ENCODE data around the gene KRTAP10-2.

GRCh38 chr21:43731310-43732125 is 12.6 kb downstream of the PDXK start:
- PRO-cap: no peak

GRCh38 chr21:43753456-43754209 is 22.5 kb downstream of the CSTB start:
- PRO-cap: no peak

DNA sequence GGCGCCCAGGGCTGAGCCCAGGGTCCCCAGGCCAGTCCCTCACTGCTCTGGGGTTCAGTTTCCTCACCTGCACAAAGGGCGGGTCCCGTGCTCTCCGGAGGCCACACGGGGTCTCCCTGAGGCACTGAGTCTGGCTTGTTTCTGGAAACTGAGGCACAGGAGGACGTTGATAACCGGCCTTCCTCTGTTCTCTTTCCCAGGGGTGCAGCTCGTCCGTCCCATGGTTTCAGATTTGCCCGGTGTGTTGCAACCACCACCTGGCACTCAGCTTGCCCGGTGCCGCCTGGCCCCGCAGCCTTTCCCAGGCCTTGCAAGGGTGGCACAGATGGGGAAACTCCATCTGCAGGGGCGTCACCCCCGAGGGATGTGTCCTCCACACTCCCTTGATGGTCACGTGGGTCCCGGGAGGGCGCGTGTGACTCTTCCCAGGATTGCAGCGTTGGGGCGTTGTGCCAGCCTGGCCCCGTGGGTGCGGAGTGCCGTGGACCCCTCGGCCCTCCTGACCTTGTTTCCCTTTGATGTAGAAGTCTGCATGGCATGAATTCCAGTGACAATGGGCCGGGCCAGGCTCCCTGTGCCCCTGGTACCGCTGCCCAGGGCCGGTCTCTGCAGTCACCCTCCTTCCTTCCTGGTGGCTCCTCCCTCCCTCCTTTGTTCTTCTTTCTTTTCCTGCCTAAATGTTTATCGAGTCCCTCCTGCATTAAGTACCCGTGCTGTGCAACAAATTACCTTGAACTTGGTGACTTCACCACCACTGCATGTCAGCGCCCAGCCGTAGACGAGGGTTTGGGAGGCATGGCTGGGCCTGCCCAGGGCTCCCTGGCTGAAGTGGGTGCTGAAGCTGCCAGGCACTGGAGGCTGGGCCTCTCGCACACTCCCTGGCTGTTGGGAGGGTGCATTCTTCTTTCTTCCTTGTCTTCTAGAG is 22.8 kb downstream of the RRP1 start:
- PRO-cap: no peak

DNA sequence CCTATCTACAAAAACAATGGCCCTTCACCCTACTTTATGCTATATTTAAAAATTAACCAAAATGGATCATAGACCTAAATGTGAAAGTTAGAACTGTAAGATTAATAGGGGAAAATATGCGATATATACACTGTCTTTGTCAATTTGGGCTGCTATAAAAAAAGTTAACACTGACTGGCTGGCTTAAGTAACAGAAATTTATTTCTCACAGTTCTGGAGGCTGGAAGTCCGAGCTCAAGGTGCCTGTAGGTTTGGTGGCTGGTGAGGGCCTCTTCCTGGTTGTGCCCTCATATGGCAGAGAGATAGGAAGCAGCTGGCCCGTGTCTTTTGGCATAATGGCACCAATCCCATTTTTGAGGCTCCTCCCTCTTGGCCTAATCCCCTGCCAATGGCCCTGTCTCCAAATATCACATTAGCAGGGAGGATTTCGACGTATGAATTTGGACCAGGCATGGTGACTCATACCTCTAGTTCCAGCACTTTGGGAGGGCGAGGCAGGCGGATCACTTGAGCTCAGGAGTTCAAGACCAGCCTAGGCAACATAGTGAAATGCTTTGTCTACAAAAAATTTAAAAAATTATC is 37.3 kb downstream of the AGPAT3 start:
- PRO-cap: no peak

- PRO-cap: no peak
Measured at GRCh38 chr21:43921984-43922559, 57.0 kb downstream of the AGPAT3 start.

- PRO-cap: no peak
Measured at GRCh38 chr21:43983207-43984239, 28.6 kb upstream of the TRAPPC10 start.

- PRO-cap: no peak
Measured at GRCh38 chr21:43991172-43991905, 20.8 kb upstream of the TRAPPC10 start.

DNA sequence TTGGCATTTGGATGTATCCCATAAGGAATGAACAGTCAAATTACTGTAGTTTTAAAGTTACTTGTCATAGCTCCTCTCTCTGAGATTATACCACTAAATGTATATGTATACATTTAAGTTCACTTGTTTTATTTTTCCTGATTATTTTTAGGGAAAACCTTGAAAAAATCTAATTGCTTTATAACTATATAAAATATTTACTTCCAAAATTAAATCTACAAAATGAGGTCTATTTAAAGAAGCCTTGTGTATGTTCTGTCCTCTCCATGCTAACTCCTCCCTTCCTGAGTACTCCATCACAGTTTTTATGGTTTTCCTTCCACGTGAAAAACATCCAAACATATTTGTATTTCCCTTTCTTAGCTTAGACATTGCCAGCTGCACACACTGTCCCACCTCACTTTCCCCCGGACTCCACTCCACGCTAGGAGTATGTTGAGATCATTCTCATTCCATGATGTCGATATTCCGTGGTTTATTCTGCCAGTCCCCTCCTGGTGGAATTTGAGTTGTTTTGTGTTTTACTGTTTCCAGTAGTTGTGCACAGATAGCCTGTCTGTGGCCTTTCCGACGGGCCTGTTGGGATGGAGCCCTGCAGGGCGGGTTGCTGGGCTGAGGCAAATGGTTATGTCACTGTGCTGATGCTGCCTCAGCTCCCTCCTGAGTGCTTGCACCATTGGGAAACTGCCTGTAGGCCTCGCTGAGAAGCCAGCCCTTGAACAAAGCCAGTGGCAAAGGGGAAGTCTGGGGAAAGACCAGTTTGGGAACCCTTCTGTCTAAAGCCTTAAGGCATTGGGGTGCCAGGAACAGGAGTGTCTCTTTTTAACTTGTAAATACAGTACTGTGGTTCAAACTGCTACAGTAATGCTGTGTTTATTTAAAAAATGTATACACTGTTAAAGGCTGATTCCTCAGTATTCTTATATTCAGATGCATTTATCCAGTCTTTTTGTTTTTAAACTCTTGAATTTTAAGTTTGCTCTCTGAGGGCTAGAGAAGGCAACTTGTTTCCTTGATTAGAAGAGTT is 12.8 kb downstream of the TRAPPC10 start:
- PRO-cap: no peak

DNA sequence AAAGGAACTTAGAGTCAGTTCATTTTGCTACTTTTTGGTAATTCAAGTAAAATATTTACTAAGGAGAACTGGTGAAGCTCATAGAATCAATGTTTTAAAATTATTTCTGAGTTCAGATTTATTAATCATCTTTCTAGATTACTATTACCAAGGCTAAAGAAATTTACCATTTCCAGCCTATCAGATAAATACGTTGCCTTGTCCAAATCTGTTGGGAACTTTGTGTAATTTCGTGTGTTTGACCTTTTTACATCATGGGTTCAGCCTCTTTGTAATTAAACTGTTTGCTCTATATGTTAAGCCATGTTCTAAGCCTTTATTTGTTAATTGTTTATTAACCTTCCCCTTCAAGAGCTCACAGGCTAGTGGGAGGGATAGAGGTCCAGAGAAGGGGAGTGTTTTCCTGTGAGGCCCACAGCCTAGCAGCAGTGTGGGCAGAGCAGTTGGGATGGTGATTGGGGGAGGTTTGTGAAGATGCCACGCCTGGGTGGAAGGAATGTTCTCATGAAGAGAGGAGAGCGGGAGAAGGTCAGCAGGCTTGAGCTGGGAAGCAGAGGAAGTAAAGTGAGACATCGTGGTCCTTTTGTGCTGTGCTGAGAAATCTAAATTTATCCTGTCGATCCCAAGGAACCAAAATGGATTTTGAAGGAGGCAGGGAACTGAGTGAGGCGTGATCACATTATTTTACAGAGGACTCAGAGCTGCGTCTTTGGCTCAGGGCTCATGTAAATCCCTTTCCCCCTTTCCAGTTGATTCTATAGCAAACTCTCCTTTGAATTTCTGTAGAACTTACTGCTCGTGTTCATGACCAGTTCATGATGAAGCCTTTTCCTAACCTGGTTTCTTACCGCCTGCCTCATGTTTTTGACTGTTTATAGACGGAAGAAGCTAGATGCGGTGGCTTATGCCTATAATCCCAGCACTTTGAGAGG is 42.6 kb downstream of the TRAPPC10 start:
- PRO-cap: no peak

DNA sequence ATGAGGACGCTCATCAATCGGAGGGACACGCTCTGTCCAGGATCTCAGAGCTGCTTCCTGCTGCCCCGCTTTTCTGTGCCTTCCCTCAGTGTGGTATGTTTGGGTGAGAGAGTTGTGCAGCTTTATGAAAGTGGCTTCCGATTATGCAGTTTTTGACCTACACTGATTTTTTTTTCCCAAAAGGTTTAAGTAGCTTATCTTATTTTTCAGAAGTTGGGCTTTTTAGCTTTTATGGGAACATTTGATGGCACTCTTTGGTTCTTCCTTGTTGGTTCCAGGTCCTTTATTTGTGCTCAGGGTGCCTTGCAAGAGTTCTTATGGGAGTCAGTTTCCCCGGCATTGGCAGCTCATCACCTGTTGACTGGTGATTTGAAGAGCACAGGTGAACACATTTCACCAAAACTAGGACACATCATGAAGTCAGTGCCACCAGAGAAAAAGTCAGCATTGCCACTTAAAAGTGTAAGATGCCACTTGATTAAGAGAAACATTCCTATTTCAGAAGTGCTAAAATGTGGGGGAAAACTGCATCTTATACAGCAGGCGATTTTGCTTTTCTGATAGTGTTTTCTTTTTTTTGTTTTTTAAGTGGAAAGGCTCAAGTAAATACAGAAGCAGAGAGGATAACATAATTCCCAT is 34.1 kb upstream of the PWP2 start:
- PRO-cap: no peak

DNA sequence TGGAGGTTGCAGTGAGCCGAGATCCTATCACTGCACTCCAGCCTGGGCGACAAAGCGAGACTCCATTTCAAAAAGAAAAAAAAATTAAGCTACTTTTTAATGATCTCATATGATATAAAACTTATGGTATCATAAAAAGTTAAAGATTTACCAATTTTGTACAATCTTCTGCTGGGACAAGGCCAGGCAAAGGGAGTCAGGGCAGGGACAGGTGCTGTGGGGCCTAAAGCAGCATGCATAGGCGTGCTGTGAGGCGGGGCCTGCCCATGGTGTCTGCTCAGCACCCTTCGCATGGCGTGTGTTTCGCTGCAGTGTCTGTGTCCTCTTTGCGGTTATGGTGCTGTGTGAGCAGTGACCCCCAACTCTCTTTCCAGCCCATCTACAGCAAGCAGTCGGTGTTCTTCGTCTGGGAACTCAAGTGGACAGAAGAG is 13.5 kb upstream of the PWP2 start:
- PRO-cap: no peak

GRCh38 chr21:44159562-44160251 is 26.2 kb downstream of the GATD3 start:
- PRO-cap: no peak

- PRO-cap: no peak
Measured at GRCh38 chr21:44305480-44306093, 5.7 kb downstream of the PFKL start.

DNA sequence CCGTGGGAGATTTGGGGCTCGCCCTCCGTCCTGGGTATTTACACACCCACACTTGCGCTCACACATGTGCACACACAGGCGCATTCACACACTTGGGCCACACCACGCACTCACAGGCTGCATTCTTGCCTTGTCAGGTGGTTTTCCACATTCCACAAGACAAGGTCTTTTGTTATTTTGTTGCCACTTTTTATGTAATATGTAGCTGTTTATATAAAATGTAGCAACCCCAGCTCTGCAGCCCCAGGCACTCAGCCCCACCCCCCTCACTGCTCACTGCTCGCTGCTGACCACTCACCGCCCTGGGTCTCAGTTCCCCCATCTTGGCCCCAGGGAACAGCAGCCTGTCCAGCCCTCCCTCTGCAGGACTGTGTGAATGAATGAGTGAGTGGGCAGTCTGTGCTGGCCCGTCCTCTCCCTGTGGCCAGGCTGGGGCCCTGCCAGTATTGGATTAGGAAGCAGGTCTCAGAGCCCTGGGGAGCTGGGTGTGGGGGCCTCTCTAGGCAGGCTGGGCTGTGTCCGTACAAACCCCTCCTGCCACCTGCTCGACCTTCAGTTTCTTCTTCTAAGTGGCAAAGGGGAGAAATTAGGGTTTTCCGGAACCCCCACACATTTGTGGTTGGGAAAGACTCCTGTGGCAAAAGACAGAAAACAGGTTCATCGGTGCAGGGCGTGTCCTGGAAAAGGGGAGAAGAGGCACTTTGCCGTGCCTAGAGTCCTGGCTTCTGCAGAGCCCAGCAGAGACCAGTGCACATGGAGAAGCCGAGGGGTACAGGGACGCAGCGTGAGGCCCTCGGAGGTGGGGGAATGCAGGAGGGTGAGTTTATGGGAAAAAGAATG is 7.7 kb downstream of the PFKL start:
- PRO-cap: no peak

DNA sequence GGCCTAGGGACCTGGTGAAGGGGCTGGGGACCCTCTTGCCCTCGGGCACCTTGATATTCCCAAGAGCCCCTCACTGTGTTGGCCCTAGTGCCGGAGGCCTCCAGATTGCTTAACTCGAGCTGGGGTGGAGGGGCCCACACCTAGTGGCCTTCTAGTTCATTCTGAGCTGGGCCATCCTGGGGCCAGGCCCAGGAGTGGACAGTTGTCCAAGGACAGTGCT is 11.3 kb downstream of the CFAP410 start:
- PRO-cap: no peak

- PRO-cap: unidirectional peak, minus-strand start at chr21:44363077
Measured at GRCh38 chr21:44362934-44363264, 9.5 kb downstream of the TRPM2 start.

- PRO-cap: no peak
Measured at GRCh38 chr21:44438808-44439259, 16.5 kb upstream of the LRRC3 start.

DNA sequence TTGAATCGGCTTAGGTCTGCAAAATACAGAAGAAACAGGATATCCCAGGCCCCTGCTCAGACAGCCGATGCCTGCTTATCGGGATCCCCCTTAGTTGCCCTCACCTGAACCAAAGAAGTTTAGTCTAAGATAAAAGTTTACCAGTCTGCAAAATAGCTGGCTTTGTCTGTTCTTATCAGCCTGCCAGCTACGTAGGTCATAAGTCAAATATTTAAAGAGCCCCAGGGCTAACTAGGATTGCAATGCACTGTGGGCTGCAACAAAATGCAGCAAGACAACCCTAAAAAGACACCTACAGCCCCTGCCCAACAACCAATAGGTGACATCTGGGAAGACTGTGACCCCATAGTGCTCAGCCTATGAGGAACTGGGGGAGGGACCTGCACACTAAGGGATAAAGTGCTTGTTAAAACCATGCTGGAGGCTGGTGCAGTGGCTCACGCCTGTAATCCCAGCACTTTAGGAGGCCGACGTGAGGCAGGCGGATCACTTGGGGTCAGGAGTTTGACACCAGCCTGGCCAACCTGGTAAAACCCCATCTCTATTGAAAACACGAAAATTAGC is 27.4 kb downstream of the LRRC3 start:
- PRO-cap: no peak

DNA sequence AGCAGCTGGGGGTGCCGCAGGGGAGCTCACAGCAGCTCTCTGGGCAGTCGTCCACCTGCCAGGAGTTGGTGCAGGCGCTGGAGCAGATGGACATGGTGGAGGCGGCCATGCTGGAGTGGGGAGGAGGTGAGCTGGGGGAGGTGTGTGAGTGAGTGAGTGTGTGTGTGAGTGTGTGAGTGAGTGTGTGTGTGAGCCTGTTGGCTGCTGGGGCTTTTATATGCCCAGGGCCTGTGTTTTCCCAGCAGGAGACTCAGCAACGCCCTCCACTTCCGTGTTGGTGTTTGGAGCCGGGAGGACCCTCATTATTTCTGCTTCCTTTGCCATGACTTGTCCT is at the start of gene KRTAP10-2:
Gene KRTAP10-2, minus strand, starts transcription at position 156 of the 334 bp plus-strand sequence.
- PRO-cap: no peak

DNA sequence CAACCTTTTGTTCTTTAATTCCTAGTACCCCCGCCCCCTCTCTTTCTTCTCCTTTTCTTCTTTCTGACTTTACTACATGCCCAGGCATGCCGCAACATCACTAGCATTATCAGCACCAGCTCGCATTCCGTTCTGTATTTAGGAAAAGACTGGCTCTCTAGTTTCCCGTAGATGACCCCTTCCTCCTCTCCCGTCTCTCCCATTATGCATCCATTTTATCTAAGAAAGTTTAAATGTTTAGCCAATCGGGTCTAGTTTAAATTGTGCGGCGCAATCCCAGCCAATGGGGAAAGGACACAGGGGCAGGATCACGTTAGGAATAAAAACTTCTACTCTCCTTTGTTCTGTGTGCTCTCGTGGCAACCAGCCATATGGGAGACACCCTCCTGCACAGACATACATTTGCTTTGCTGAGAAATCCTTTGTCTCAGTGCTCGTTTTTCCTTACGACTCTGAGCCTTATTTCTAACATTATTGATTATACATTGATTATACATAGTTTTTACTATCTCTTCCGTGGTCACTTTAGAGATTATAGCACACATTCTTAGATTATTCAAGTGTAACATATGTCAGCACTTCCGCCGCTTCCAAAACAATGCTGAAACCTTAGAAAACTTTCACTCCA is 2.2 kb upstream of the KRTAP10-7 start:
- PRO-cap: no peak